GM12878 (cell line): Measurements from ENCODE around the genes FSCN2, GCGR, MCRIP1 and LRRC45.

DNA sequence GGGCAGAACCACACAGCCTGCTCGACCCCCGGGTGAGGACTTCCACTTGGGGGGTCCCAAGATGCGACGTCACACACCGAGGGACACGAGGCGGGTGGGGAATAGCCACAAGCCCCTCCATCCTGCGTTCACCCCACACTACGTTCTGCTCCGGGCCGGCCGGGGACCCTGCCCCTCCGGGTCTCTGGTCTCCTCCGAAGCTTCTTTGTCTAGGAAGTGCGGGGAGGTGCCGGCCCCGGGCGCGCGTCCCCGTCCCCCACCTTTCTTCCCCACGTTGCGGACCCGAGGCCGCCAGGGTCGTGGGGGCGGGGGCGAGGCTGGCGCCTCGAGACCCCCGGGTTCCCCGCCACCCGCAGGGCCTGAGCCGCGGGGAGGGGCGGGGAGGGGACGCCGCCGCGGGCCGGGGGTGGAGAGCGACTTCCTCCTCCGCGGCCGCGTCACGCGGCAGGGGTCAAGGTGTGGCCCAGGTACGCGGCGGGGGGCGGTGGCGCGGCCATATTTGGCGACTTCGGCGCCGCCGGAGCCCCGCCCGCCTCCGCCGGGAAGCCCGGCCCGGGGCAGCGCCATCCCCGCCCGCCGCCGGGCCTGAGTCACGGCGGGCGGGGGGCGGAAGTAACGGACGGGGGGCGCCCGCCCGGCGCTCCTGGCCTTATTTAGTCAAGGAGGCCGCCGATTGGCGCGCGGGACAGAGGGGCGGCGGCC is 1.8 kb upstream of the ACTG1 start:
- RAMPAGE, long total RNA, result no peak
- RRBS, 2 experiments, result 3 to 7% methylated on average over 36 to 40 of the region's 87 CpGs
CAGE:
- cytosol, long polyA minus RNA, result no peak
- cytosol, long polyA plus RNA, result no peak
- long polyA plus RNA, result no peak
- nucleolus, long total RNA, result no peak
- nucleus, long polyA plus RNA, result no peak
- nucleus, long total RNA, result no peak

GRCh38 chr17:81527500-81528449 is at the start of gene FSCN2:
TSS of gene FSCN2 (plus strand) at chr17:81528377.
- RAMPAGE, long total RNA, result no peak
- RRBS, 2 experiments, result 30 to 74% methylated on average over 3 of the region's 49 CpGs
CAGE:
- cytosol, long polyA minus RNA, result no peak
- cytosol, long polyA plus RNA, result no peak
- long polyA plus RNA, result no peak
- nucleolus, long total RNA, result no peak
- nucleus, long polyA plus RNA, result no peak
- nucleus, long total RNA, result no peak

DNA sequence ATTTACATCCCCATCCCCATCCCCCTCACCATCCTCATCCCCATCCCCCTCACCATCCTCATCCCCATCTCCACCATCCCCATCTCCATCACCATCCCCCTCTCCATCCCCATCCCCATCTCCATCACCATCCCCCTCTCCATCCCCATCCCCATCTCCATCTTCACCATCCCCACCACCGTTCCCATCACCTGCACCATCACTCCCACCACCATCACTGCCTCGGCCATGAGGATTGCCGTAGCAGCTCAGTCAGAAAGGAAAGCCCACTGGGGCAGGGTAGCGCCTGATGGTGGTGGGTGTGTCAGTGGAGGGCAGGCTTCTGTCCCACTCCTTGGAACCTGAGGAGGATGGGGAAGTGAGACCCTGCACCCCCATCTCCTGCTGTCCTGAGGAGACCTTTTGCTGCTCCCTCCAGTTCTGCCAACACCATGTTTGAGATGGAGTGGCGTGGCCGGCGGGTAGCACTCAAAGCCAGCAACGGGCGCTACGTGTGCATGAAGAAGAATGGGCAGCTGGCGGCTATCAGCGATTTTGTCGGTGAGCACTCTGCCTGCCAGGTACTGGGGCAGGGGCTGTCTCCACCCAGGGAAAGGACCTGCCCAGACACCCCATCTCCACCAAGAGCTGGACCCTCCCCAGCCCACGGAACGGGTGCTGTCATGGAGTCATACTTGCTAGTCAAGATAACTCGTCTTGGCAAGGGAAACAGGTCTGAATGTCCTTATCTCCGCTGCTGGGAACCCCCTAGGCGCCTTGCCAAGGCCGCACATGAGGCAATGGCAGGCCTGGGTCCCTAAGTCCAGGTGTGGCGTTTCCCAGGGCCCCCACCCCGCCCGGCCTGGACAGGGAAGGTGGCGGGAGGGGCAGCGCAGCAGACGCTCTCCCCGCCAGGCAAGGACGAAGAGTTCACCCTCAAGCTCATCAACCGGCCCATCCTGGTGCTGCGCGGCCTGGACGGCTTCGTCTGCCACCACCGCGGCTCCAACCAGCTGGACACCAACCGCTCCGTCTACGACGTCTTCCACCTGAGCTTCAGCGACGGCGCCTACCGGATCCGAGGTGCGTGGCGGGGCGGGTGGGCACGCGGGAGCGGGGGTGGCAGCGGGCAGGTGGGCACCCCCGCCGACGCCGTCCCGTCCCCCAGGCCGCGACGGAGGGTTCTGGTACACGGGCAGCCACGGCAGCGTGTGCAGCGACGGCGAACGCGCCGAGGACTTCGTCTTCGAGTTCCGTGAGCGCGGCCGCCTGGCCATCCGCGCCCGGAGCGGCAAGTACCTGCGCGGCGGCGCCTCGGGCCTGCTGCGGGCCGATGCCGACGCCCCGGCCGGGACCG is 8.0 kb downstream of the FSCN2 start:
- RAMPAGE, long total RNA, result no peak
- RRBS, 2 experiments, result 2 to 42% methylated on average over 12 to 19 of the region's 89 CpGs
CAGE:
- cytosol, long polyA minus RNA, result no peak
- cytosol, long polyA plus RNA, result no peak
- long polyA plus RNA, result no peak
- nucleolus, long total RNA, result no peak
- nucleus, long polyA plus RNA, result no peak
- nucleus, long total RNA, result no peak

GRCh38 chr17:81539643-81540284 is 11.6 kb downstream of the FSCN2 start:
- RAMPAGE, long total RNA, result no peak
- RRBS, 2 experiments, result 50 to 93% methylated on average over 1 of the region's 25 CpGs
CAGE:
- cytosol, long polyA minus RNA, result no peak
- cytosol, long polyA plus RNA, result start-site peak on the minus strand at chr17:81539933-81539996, 65 and 76 reads in 2 replicates
- long polyA plus RNA, result start-site peak on the minus strand at chr17:81539933-81539996, 27 and 105 reads in 2 replicates
- nucleolus, long total RNA, result start-site peak on the minus strand at chr17:81539946-81539956, 53 reads
- nucleus, long polyA plus RNA, result start-site peak on the minus strand at chr17:81539941-81539996, 67 and 134 reads in 2 replicates
- nucleus, long total RNA, result no peak

GRCh38 chr17:81653369-81653900 is 2.9 kb downstream of the PDE6G start:
- RAMPAGE, long total RNA, result start-site peak on the minus strand at chr17:81653697-81653716, 62 and 26 reads in 2 replicates
- RRBS, 2 experiments, result 4 to 12% methylated on average over 2 of the region's 17 CpGs
CAGE:
- cytosol, long polyA minus RNA, result no peak
- cytosol, long polyA plus RNA, result start-site peak on the minus strand at chr17:81653702-81653726, 20 and 9 reads in 2 replicates
- long polyA plus RNA, result no peak
- nucleolus, long total RNA, result no peak
- nucleus, long polyA plus RNA, result no peak
- nucleus, long total RNA, result no peak

DNA sequence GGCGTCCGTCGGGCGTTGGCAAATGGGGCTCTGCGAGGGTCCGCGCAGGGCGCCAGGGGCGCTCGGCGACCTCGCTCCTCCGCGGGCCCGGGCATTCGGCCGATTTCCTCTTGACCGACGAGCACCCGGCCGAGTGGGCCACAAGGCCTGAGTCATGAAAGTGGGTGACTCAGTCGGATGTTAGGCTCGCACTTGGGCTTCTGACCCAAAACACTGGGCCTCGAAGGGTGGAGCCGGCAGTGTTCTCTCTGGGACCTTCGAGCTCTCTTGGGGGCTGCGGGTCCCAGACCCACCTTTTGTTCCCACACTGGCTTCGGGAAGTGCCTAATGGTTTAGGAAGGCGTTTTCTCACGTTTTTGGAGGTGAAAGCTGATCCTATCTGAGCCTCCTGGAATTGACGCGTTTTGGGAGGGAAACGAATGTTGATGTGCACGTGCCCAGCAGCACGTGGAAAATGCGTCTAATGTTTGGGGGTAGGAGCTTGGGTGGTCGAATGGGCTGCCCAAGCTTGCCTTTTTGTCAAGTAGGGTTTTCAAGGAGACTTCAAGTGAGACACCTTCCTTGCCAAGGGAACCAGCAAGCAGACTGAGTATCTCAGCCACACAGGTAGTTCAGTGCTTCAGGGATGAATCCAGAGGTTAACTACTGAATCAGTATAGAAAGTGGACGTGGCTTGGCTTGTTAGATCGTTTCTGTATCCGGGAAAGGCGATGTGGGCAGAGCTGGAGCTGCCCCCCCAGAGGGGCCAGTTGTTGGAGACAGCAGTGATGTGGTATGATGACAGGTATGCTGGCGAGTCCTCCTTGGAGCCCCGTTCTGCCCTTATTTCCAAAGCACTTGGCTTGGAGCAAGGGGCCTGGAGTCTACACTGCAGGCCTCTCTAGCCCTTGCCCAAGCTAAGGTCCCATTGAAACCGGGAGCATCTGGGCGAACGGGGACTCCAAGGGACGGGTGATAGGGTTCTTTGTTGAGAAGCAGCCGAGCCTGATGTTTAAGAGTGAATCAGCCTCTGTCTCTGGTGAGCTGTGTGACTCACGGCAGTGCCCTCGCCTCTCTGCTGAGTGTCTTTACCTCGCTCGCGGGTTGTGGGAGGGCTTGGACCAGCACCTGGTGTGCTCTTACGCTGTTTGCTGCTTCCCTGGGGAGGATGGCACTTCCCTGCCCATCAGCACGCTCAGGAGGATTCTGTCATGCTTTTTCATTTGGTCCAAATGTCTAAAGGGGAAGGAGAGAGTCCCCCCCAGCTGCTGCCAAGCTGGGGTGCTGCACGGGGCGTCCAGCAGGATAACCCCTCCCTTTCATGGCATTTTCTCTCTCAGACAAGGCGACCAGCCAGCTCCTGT is 946 bp downstream of the HGS start:
- RAMPAGE, long total RNA, result no peak
- RRBS, 2 experiments, result 0 to under 1% methylated on average over 5 to 8 of the region's 58 CpGs
CAGE:
- cytosol, long polyA minus RNA, result no peak
- cytosol, long polyA plus RNA, result no peak
- long polyA plus RNA, result no peak
- nucleolus, long total RNA, result no peak
- nucleus, long polyA plus RNA, result no peak
- nucleus, long total RNA, result no peak

DNA sequence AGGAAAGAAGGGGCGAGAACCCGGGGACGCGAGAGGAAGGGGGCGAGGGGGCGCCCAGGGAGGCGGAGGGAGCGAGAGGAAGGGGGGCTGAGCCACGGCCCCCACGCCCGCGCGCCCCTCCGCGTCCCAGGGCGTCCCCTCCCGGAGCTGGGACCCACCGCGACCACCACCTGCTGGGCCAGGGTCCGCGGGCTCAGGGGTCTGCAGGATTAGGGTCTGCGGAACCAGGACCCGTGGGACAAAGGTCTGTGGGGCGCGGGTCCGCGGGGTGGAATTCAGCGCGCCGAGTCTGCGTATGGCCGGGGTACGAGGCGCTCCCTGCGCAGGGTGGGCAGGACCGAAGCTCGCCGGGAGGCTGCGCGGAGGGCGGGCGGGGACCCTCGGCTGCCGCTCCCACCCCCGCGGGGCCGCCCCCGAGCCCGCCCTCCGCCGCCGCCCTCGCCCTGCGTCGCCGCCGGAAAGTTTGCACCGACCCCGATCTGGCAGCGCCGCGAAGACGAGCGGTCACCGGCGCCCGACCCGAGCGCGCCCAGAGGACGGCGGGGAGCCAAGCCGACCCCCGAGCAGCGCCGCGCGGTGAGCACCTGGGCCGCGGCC is at the start of gene GCGR:
Gene GCGR (plus strand): TSS at position 477 of the 597 bp plus-strand sequence.
- RAMPAGE, long total RNA, result no peak
- RRBS, 2 experiments, result 12 to 55% methylated on average over 18 to 34 of the region's 80 CpGs
CAGE:
- cytosol, long polyA minus RNA, result no peak
- cytosol, long polyA plus RNA, result no peak
- long polyA plus RNA, result no peak
- nucleolus, long total RNA, result no peak
- nucleus, long polyA plus RNA, result no peak
- nucleus, long total RNA, result no peak

DNA sequence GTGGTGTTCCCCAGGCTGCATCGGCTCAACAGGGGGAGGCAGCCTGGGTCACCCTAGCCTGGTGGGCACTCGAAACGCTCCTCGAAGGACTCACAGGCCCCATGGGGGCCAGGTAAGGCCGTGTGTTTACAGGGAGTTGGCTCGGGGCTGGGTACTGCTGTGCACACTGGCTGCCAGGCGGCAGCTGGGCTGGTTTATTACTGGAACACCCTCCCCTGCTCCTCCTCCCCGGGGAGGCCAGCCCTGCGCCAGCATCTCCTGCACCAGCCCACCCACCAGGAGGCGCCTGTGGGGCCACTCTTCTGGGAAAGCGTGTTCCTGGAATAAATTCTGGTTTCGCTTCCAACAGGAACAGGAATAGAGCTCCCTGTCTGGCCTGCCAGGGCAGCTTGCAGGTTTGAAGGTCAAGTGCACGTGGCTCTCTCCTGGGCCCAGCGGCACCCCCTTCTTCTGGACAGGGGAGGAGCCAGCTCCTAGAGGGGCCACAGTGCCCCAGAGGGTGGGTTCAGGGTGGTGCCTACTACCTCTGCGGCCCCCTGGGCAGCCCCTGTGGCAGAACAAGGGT is 11.4 kb downstream of the MCRIP1 start:
- RAMPAGE, long total RNA, result no peak
- RRBS, 2 experiments, result no CpG with 5 or more reads among the region's 15 CpGs
CAGE:
- cytosol, long polyA minus RNA, result no peak
- cytosol, long polyA plus RNA, result no peak
- long polyA plus RNA, result no peak
- nucleolus, long total RNA, result no peak
- nucleus, long polyA plus RNA, result no peak
- nucleus, long total RNA, result no peak

DNA sequence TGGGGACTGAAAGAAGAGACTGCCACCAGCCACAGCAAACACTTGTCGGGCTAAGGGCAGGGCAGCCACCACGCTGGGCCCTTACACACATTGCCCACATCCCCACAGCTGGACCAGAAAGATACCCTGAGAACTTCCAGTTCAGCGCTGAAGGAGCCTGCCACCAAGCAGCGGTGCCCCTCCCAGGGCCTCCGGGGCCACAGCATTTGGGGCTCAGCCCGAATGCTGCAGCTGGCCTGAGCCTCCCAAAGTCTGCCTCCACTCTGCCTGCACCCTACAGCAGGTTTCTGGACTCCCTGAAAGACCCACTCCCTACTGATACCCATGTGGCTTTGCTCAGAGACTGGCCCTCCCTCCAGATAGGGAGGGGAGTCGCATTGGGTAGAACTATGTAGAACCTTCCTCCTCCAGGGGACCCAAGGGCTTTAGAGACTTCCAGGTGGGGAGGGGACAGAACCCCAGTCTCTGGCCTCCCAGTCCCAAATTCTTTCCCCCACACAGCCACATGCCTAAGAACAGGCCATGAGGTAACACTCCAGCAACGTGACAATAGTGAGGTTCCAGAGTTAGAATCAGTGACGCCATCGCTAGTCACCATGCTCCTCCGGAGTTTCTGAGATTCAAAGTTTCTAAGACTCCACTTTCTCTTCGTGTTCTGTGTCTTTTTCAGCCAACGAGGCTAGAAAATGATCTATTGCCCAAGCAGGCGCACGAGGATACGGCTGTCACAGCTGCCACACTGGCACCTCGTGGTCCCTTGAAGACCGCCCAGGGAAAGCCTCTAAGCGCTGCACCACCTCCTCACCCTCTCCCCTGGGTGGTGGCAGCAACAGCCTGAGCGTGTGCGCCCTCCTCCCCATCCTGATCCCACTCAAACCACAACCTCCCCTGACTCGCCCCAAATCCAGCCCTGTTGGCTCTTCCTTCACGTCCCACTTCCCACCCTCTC is 1.3 kb downstream of the MCRIP1 start:
- RAMPAGE, long total RNA, result no peak
- RRBS, 2 experiments, result no CpG with 5 or more reads among the region's 23 CpGs
CAGE:
- cytosol, long polyA minus RNA, result no peak
- cytosol, long polyA plus RNA, result no peak
- long polyA plus RNA, result no peak
- nucleolus, long total RNA, result no peak
- nucleus, long polyA plus RNA, result no peak
- nucleus, long total RNA, result no peak

GRCh38 chr17:81832478-81833529 is at the start of gene MCRIP1:
TSS of gene MCRIP1 (minus strand) at chr17:81833291.
- RAMPAGE, long total RNA, result no peak
- RRBS, 2 experiments, result 1 to 2% methylated on average over 54 to 64 of the region's 115 CpGs
CAGE:
- cytosol, long polyA minus RNA, result no peak
- cytosol, long polyA plus RNA, result start-site peak on the minus strand at chr17:81833259-81833288, 81 and 184 reads in 2 replicates
- long polyA plus RNA, result start-site peak on the minus strand at chr17:81833256-81833268, 18 and 28 reads in 2 replicates
- nucleolus, long total RNA, result no peak
- nucleus, long polyA plus RNA, result no peak
- nucleus, long total RNA, result no peak

- RAMPAGE, long total RNA, result no peak
- RRBS, 2 experiments, result no CpG with 5 or more reads among the region's 31 CpGs
CAGE:
- cytosol, long polyA minus RNA, result no peak
- cytosol, long polyA plus RNA, result no peak
- long polyA plus RNA, result start-site peak on the minus strand at chr17:81855268-81855279, 80 and 48 reads in 2 replicates; start-site peak on the minus strand at chr17:81855471-81855512, 104 and 53 reads in 2 replicates
- nucleolus, long total RNA, result no peak
- nucleus, long polyA plus RNA, result no peak
- nucleus, long total RNA, result no peak
Measured at GRCh38 chr17:81854850-81855903, 5.2 kb downstream of the P4HB start.

DNA sequence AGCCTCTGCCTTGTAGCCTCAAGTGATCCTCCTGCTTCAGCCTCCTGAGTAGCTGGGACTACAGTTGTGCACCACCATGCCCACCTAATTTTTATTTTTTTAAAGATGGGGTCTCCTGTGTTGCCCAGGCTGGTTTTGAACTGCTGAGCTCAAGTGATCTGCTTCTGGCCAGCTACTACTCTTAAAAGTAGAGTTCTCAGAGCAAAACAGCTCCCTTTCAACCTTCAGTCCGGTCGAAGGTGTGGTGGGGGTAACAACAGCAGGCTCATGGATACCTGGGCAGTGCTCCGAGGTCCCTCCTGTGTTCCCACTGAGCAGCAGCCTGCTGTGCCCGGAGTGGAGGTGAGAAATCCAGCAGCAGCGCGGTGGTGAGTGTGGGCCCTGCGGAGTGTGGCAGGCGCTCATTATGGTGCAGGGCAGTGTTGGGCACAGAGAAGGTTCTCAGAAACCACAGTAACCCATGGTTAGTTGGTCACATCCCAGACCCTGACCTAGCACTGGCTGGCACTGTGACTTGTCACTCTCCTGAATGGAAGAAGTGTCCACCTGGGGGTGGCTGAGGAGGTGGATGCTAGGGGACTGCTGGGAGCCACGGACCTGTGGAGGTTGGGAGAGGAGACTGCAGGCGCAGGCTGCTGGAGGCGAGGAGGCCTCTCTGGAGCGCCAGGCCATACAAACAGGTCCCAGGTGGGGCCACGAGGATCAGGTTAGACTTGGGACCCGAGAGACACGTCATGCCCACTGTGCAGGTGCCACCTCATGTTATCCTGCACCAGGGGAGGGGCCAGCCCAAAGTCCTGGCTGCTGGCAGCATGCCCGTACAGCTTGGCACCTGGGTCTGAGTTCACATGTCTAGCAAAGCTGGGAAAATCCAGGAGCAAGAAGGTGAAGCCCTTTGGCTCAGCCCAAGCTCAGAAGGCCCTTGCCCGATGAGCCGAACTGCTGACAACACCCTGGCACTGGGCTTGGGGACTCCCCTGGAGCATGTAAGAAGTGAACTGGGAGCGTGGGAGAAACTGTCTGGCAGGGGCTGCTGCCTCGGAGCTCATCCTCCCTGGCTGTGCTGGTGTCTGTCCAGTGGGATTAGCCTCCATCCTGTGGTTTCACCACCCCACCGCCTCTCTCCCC is 5.2 kb upstream of the P4HB start:
- RAMPAGE, long total RNA, result no peak
- RRBS, 2 experiments, result 97% methylated on average over 3 of the region's 21 CpGs; no CpG with 5 or more reads in 1 of the 2 experiments
CAGE:
- cytosol, long polyA minus RNA, result no peak
- cytosol, long polyA plus RNA, result no peak
- long polyA plus RNA, result no peak
- nucleolus, long total RNA, result no peak
- nucleus, long polyA plus RNA, result no peak
- nucleus, long total RNA, result no peak

- RAMPAGE, long total RNA, result no peak
- RRBS, 2 experiments, result 63 to 70% methylated on average over 7 of the region's 29 CpGs
CAGE:
- cytosol, long polyA minus RNA, result no peak
- cytosol, long polyA plus RNA, result no peak
- long polyA plus RNA, result no peak
- nucleolus, long total RNA, result no peak
- nucleus, long polyA plus RNA, result no peak
- nucleus, long total RNA, result no peak
Measured at GRCh38 chr17:81866899-81867920, 3.9 kb downstream of the ARHGDIA start.

GRCh38 chr17:82012130-82013265 is 10.2 kb downstream of the CENPX start:
- RAMPAGE, long total RNA, result no peak
- RRBS, 2 experiments, result 76 to 91% methylated on average over 6 to 13 of the region's 46 CpGs
CAGE:
- cytosol, long polyA minus RNA, result no peak
- cytosol, long polyA plus RNA, result no peak
- long polyA plus RNA, result no peak
- nucleolus, long total RNA, result no peak
- nucleus, long polyA plus RNA, result no peak
- nucleus, long total RNA, result no peak

DNA sequence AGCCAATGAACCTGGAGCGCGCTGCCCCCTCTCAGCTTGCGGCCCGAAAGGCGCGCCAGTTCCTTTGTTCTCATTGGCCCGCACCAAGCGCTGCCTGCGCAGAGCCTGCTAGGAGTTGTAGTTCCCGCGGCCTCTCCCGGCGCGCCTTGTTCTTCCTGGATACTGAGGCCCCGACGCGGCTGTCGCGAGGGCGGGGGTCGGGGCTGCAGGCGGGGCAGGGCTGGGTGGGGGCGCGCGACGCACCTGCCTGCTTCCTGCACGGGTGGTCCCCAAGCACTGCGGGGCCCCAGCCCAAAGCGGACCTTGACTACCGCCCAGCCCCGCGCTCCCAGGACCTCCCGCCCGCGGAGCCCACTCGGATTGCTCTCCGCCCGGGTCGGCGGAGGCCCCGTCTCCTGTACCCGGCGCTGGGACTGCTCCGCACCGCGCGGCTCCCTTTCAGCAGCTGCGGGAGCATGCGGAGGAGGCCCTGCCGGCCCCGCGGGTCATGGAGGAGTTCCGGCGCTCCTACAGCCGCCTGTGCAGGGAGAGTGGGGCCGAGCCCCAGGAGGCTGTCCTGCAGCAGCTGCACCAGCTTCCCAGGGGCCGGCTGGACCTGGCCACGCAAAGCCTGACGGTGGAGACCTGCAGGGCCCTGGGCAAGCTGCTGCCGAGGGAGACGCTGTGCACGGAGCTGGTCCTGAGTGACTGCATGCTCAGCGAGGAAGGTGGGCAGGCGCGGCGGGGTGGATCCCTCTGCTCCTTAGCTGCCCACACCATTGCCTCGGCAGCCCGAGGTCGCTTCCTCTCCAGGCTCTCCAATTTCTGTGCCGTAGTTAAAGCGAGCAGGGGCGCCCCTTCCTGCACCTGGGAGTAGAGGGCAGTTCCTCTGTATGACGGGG is at the start of gene LRRC45:
Gene LRRC45 (plus strand): TSS at position 149 of the 881 bp plus-strand sequence.
- RAMPAGE, long total RNA, result no peak
- RRBS, 2 experiments, result 1 to 2% methylated on average over 13 of the region's 73 CpGs
CAGE:
- cytosol, long polyA minus RNA, result no peak
- cytosol, long polyA plus RNA, result no peak
- long polyA plus RNA, result no peak
- nucleolus, long total RNA, result no peak
- nucleus, long polyA plus RNA, result no peak
- nucleus, long total RNA, result no peak

DNA sequence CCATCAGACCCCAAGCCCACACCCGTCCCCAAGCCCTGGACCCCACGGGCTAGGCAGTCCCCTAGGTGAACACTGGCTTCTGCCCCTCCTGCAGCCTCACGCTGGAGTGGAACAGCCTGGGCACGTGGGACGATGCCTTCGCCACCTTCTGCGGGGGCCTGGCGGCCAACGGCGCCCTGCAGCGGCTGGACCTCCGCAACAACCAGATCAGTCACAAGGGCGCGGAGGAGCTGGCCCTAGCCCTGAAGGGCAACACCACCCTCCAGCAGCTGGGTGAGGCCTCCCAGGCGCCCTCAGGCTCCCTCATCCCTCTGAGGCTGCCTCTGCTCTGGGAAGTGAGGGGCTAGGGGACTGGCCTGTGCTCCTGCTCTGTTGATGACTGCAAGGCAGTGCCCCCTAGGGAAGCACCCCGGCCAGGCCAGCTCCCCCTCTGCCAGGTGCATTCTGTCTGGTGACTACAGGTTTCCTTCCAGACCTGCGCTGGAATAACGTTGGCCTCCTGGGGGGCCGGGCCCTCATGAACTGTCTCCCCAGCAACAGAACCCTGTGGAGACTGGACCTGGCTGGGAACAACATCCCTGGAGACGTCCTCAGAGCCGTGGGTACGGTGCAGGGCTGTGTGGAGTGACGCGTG is 1.9 kb downstream of the LRRC45 start:
- RAMPAGE, long total RNA, result no peak
- RRBS, 2 experiments, result 76% methylated on average over 4 of the region's 24 CpGs; no CpG with 5 or more reads in 1 of the 2 experiments
CAGE:
- cytosol, long polyA minus RNA, result no peak
- cytosol, long polyA plus RNA, result no peak
- long polyA plus RNA, result no peak
- nucleolus, long total RNA, result no peak
- nucleus, long polyA plus RNA, result no peak
- nucleus, long total RNA, result no peak

GRCh38 chr17:82036074-82037161 is 1.1 kb downstream of the DCXR start:
- RAMPAGE, long total RNA, result no peak
- RRBS, 2 experiments, result 1 to 2% methylated on average over 3 to 5 of the region's 43 CpGs
CAGE:
- cytosol, long polyA minus RNA, result no peak
- cytosol, long polyA plus RNA, result no peak
- long polyA plus RNA, result no peak
- nucleolus, long total RNA, result no peak
- nucleus, long polyA plus RNA, result no peak
- nucleus, long total RNA, result no peak